Rectum (tissue), 1 donor: ENCODE measurements around the genes RAB21, TRHDE and GLIPR1L2.

DNA sequence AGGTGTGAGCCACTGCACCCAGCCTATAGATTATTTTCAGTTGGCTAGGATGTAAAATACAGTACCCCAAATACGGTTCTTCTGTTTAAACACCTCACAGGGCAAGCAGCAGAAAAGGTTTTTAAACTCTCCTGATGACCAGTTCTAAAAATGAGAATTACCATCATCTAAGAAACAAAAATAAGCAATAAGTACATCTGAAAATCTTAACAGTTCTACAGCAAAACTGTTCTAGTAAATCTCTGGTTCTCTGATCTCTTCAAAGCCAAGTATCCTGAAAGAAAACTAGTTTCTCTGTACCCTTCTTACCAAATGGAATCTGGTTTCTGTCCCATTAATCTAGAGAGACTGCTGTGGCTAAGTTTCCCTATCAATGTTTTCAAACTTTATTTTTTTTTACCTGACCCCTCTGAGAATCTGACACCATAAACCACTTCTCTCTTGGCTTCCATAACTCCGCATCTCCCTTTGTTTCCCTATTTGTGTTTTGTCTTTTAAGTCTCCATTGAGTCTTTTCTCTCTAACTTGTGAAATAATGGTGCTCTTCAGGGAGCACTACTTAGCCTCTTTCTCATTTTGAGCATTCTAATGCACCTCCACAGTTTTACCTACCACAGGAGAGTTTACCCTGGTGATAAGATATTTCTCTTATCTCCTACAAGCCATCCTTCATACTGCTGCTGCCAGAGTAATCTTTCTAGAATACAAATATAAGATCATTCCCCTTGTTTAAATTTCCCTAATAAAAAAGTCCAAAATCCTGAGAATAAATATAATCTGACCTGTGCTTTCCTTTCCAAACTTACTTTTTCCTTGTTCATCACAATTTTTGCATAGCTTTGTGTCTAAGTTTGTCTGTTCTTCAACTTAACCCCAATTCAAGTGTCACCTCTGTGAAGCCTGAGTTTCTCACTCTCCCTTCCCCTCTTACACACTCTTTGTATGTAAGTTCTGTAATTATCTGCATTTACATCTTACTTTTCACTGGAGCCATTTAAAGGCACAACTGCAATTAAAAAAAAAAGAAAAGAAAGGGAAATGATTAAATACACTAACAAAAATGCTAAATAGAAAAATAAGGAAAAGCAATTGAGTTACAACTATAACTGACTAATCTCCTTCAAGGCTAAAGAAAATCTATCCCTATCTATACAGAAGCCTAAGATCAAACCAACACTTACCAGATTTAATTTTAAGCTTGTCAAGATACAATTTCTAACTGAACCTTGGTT, 4.7 kb downstream of the ZFC3H1 start:
- PRO-cap: no peak

GRCh38 chr12:71662759-71663691, 623 bp downstream of the ZFC3H1 start:
- PRO-cap: bidirectional peak, plus-strand start at chr12:71662909, minus-strand start at chr12:71662882; bidirectional peak, plus-strand start at chr12:71662981, minus-strand start at chr12:71663010; bidirectional peak, plus-strand start at chr12:71663189, minus-strand start at chr12:71663215; bidirectional peak, plus-strand start at chr12:71663413, minus-strand start at chr12:71663435

- PRO-cap: bidirectional peak, plus-strand start at chr12:71754885, minus-strand start at chr12:71754728
Observed at GRCh38 chr12:71754399-71755018, at the start of gene RAB21. TSS of gene RAB21 (plus strand) at chr12:71754863.

- PRO-cap: no peak
Observed at GRCh38 chr12:71793736-71794344, 39.2 kb downstream of the RAB21 start.

DNA sequence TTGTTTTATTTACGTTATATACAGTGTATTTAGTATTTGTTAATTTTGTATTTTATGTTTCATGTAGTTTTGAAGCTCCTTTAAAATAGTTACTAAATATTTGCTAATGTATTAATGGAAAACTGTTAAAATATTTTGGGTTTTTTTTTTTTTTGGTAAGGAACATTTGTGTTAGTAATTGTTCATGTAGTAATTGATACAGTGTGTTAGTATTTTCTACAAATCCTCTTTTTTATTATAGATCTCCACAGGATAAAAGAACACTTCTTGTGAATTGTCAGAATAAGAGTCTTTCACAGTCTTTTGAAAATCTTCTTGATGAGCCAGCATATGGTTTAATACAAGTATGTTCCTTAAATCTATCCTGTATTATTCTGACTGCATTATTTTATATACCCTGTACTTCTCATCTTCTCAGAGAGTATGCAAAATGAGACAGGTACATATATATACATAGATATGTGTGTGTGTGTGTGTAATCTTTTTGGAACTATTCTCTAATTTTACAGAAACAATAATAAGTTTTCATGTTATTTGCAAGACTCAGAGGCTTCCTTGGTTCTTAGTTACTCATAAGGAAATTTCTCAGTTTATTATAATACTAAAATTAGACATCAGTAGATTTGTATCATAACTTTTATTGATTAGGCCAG, 45.5 kb upstream of the TPH2 start:
- PRO-cap: no peak

- PRO-cap: no peak
Observed at GRCh38 chr12:71947351-71948194, 8.9 kb downstream of the TPH2 start.

DNA sequence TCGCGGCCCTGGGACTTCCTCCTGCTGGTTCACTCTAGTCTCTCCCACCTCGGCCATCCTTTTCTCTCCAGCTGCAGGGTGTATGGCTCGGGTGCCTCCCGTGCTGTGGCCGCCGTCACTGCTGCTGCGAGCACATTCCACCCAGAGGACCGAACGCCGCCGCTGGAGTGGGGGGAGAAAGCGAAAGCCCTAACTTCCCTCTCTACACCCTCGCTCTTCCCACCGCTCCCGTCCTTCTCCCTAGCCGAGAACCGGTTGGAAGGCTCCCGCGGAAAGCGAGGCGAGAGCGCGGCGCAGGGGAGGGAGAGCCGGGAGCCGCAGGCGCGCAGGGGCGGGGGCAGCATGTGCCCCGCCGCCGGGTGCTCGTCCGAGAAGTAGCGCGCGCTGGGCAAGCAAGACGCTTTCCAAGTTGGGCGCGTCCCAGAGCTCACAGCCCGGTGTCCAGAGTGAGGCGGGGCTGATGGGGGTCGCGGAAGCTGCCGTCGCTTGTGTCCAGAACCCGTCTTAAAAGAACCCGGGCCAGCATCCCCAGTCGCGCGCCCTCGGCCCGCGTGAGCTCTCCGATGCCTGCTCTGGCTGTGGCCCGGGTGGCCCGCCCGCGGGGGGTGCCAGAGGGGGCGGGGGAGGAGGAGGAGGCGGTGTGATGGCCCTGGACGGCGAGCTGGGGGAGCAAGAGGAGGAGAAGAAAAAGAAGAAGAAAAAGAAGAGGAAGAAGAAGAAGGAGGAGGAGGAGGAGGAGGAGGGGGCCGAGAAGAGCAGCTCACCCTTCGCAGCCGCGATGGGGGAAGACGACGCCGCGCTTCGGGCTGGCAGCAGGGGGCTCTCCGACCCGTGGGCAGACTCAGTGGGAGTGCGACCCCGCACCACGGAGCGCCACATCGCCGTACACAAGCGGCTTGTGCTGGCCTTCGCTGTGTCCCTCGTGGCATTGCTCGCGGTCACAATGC, at the start of gene TRHDE:
TSS of gene TRHDE (plus strand) at position 370 of the 947 bp plus-strand sequence.
- PRO-cap: bidirectional peak, plus-strand start at position 720 of the sequence, minus-strand start at position 553 of the sequence

- PRO-cap: no peak
Observed at GRCh38 chr12:72272948-72273281, 745 bp downstream of the TRHDE start.

DNA sequence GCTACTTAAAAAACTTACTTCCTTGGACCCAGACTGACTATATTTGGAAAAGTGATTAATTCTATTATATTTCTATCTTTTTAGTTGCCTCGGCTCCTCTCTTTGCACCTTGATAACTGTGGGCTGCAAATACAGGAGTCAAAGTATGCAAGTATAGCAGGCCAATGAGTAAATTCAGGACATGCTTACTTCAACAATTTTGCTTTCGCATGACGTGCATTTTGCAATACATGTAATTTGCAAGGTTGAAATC, 1069.3 kb downstream of the TRHDE start:
- PRO-cap: no peak

DNA sequence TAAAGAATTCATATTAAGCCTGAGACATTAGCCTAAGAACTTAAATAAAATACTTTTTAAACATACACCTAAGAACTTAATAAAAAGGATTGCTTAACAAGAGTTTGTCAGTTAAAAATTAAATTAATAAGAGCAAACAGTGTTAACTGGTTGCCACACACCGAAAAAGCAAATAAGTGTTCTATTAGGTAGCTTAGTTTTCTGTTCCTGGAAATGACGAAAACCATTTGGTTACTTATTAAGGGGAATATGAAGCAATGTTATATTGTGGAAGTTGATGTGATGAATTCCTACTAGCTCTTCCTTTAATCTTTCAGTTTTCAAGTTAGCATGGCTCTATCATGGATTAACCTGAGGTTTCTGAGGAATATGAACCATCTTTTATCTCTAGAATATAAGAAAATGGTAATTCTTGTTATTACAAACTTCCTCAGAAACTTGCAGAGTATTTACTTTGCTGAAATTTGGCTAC, 245.9 kb downstream of the KCNC2 start:
- PRO-cap: no peak

GRCh38 chr12:74985457-74986021, 224.1 kb downstream of the KCNC2 start:
- PRO-cap: no peak

- PRO-cap: bidirectional peak, plus-strand start at chr12:75391102, minus-strand start at chr12:75390928
Observed at GRCh38 chr12:75390645-75391707, at the start of gene GLIPR1L2. TSS of gene GLIPR1L2 (plus strand) at chr12:75391089.

GRCh38 chr12:75658823-75659236, 147.4 kb upstream of the KRR1 start:
- PRO-cap: no peak

DNA sequence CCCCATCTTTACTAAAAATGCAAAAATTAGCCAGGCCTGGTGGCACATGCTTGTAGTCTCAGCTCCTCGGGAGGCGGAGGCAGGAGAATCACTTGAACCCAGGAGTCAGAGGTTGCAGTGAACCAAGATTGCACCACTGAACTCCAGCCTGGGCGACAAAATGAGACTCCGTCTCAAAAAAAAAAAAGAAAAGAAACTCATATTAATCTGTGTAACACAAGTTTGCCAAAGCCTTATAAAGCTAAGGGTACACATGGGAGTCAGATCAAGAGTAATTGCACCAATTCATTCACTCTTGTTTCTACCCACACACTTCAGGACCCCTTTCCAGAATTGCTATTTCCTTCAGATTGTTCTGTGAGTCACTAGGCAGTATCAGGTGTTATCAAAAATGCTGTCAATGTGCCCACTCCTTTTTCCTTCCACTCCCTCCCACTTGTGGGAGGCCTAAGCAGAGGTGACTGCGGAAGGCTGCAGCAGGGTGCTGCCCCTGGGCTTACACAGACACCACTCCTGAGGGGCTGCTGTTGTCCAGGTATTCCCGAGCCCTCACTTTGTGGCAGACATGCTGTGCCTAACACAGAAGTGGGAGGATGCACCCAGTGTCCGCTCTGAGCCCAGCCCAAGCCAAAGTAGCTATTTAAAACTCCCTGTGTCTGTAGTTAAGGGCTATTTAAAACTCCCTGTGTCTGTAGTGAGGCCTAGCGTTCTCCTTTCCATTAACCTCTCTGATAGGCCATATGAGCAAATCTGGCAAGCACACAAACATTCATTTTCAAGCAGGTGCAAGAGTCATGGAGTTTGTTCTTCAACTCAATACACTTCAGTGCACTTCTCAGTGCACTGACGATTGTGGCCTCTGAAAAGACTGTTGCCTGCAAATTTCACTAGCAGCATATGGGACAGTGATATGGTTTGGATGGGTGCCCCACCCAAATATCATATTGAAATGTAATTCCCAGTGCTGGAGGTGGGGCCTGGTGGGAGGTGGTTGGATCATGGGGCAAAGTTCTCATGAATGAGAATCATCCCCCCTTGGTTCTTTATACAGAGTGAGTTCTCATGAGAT, 170.9 kb downstream of the NAP1L1 start:
- PRO-cap: no peak

- PRO-cap: bidirectional peak, plus-strand start at chr12:75978168, minus-strand start at chr12:75978048
Observed at GRCh38 chr12:75977549-75978663, 106.6 kb downstream of the NAP1L1 start.

GRCh38 chr12:76054737-76055510, 29.6 kb downstream of the NAP1L1 start:
- PRO-cap: no peak

- PRO-cap: no peak
Observed at GRCh38 chr12:76055879-76056661, 28.4 kb downstream of the NAP1L1 start.

DNA sequence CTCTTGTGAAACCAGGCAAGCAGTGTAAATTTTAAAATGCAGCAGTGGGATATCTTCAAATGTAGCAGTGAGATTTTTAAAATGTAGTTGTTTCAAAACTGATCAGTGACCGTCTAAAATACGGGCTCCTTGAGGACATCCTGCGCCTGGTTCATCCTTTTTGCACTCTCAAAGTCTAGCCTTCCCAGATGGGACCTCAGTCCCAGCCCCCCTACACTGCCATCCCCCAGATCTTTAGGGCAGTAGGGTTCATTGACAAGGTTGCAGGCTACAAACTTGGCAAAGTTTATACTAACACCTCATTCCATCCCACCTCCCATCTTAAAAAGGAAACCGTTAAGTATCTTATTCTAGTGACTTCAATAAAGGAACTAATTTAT, 1.6 kb downstream of the NAP1L1 start:
- PRO-cap: no peak

DNA sequence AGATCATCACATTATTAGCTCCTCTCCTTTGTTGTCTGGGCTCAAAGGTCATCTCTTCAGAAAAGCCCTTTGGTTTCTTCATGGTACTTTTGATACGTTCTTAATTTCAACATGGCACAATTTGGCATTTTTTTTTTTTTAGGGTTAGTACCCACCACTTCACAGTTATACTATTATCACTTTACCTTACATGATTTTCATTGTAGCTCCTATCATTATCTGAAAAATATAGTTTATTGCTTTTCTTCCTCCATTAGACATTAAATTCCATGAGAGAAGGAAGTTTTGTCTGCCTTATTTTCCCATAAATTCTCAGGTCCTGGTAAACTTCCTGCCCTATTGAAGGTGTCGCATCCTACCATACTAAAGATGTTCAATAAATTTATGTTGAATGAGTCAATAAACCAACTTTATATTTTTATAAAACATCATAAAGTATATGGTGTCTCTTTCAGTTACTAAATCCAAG, 104.7 kb upstream of the BBS10 start:
- PRO-cap: no peak

DNA sequence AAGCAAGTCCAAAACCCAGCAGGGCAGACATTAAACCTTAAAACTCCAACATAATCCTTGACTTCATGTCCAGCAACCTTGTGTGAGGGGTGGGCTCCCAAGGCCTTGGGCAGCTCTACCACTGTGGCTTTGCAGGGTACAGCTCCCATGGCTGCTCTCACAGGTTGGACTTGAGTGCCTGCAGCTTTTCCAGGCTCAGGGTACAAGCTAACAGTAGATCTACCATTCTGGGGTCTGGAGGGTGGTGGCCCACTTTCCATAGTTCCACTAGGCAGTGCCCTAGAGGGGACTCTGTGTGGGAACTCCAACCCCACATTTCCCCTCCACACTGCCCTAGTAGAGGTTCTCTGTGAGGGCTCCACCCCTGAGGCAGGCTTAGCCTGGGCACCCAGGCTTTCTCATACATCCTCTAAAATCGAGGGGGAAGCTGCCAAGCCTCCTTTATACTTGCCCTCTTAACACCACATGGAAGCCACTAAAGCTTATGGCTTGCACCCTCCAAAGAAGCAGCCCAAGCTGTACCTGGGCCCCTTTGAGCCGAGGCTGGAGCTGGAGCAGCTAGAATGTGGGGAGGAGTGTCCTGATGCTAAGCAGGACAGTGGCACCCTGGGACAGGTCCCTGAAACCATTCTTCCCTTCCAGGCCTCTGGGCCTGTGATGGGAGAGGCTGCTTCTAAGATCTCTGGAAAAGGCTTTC, 41.2 kb downstream of the OSBPL8 start:
- PRO-cap: no peak